ENCODE results near the genes TMEM134 and NUDT8.

GRCh38 chr11:67353639-67354203, 375 bp upstream of the POLD4 start:
- PRO-cap, 4 experiments, result peak in 4 of 4 experiments; most common plus-strand start chr11:67353725 (in 4)
- RAMPAGE, long total RNA, 4 experiments, result no peak in any of the 4 experiments

DNA sequence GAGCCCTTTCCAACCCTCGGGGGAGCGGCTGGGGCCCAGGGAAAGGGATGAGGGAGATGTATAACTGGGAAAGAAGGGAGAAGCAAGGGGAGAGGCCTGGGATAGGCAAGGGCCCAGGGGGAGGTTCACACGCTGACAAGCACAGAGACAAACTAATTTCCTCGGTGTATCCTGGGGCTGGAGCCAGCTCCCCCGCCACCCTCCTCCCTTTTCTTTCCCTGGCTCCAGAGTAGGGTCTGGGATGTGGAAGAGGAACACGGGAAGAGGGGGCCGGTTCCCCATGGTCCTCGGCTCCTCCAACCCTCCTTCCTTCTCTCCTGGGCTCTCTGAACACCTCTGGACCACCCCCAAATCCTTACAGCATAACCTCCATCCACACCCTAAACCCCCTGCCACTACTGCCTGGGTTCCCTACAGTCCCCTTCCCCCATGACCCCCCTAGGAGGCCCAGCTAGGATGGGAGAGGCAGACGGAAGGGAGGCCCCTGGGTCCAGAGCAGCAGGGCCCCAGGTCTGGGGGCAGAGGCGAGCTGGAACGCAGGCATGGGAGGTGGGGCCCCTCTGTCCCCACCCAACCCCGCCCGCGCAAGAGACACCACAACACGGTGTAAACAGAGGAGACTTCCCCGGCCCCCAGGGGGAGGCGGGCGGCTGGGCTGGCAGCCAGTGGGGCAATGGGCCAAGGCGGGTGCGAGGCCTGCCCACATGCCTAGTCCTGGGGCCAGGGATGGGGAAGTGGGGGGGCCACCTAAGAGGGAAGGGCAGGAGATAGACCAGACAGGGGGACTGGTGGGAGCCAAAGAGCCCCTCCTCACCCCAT, 6.6 kb downstream of the CLCF1 start:
- PRO-cap, 4 experiments, result no peak in any of the 4 experiments
- RAMPAGE, long total RNA, 4 experiments, result no peak in any of the 4 experiments

- PRO-cap, 4 experiments, result peak in 4 of 4 experiments; most common plus-strand start chr11:67373205 (in 3); most common minus-strand start chr11:67373124 (in 4)
- RAMPAGE, long total RNA, 4 experiments, result no peak in any of the 4 experiments
These were observed 496 bp downstream of the CLCF1 start for GRCh38 chr11:67372816-67373388.

- PRO-cap, 4 experiments, result no peak in any of the 4 experiments
- RAMPAGE, long total RNA, 4 experiments, result no peak in any of the 4 experiments
These were observed 2.3 kb downstream of the PTPRCAP start for GRCh38 chr11:67434953-67435795.

- PRO-cap, 4 experiments, result peak in 1 of 4 experiments; most common plus-strand start chr11:67439801 (in 1)
- RAMPAGE, long total RNA, 4 experiments, result no peak in any of the 4 experiments
These were observed 1.9 kb upstream of the PTPRCAP start for GRCh38 chr11:67439137-67440023.

- PRO-cap, 4 experiments, result no peak in any of the 4 experiments
- RAMPAGE, long total RNA, 4 experiments, result no peak in any of the 4 experiments
These were observed 543 bp downstream of the CORO1B start for GRCh38 chr11:67442737-67443128.

- PRO-cap, 4 experiments, result peak in 4 of 4 experiments; most common plus-strand start chr11:67469417 (in 4); most common minus-strand start chr11:67469231 (in 4)
- RAMPAGE, long total RNA, 4 experiments, result start-site peak on the minus strand in 3 of 4 experiments, at chr11:67469227-67469254 at its widest, 249 to 348 reads per replicate
These were observed at the start of gene TMEM134 for GRCh38 chr11:67468708-67469625. TMEM134 (minus strand) TSS chr11:67469251.

- PRO-cap, 4 experiments, result no peak in any of the 4 experiments
- RAMPAGE, long total RNA, 4 experiments, result no peak in any of the 4 experiments
These were observed 20.1 kb upstream of the GSTP1 start for GRCh38 chr11:67563428-67564094.

GRCh38 chr11:67584599-67585508, 1.2 kb downstream of the GSTP1 start:
- PRO-cap, 4 experiments, result peak in 1 of 4 experiments; most common minus-strand start chr11:67584868 (in 1)
- RAMPAGE, long total RNA, 4 experiments, result no peak in any of the 4 experiments

GRCh38 chr11:67629646-67630611, at the start of gene NUDT8:
NUDT8 (minus strand) TSS chr11:67629937.
- PRO-cap, 4 experiments, result peak in 4 of 4 experiments; most common plus-strand start chr11:67630492 (in 4); most common minus-strand start chr11:67630170 (in 3)
- RAMPAGE, long total RNA, 4 experiments, result no peak in any of the 4 experiments

DNA sequence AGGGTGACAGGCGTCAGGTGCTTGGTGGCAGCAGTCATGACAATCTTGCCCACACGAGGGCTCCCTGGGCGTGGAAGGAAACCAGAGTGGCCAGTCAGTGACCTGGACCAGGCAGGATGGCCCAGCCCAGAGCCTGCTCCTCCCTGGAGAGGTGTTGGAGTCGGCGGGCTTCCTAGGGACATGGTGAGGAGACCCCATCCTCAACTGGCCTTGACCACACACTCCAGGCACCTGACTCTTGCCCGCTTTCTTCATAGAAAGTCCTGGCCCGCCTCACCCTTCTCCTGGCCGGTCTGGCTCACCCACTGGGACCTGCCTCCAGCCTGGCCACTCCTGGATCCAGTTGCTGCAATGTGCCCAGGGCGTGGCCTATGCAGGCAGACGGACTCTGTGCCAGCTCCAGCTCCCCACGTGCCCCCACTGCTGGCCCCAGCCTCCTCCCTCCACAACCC, 8.8 kb downstream of the ALDH3B2 start:
- PRO-cap, 4 experiments, result no peak in any of the 4 experiments
- RAMPAGE, long total RNA, 4 experiments, result no peak in any of the 4 experiments

GRCh38 chr11:67747147-67747687, 72.8 kb upstream of the ALDH3B2 start:
- PRO-cap, 4 experiments, result no peak in any of the 4 experiments
- RAMPAGE, long total RNA, 4 experiments, result no peak in any of the 4 experiments

DNA sequence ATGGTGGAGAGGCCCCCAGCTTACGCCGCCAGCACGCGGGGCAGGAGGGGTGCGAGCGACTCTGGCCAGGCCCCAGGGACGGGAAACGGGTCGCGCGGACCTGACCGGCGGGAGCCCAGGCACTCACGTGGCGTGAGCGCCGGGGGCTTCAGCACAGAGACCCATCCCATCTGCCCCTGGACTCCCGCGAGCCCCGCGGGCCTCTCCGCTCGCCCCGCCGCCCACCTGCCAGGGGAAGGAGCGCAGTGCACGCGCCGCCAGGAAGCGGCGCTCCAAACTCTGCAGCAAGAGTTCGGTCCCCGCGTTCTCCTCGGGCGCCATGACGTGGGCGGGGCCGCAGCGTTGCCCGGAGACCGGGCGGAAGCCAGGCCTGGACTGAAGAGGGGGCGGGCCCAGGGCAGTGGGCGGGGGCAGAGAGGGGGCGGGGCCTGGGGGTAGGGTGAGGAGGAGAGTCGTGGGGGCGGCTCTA, 130.6 kb upstream of the ALDH3B2 start:
- PRO-cap, 4 experiments, result peak in 4 of 4 experiments; most common minus-strand start position 363 of the sequence (in 3)
- RAMPAGE, long total RNA, 4 experiments, result start-site peak on the minus strand in 4 of 4 experiments, centred at positions 321 to 338 of the sequence, 22 to 39 reads per replicate

DNA sequence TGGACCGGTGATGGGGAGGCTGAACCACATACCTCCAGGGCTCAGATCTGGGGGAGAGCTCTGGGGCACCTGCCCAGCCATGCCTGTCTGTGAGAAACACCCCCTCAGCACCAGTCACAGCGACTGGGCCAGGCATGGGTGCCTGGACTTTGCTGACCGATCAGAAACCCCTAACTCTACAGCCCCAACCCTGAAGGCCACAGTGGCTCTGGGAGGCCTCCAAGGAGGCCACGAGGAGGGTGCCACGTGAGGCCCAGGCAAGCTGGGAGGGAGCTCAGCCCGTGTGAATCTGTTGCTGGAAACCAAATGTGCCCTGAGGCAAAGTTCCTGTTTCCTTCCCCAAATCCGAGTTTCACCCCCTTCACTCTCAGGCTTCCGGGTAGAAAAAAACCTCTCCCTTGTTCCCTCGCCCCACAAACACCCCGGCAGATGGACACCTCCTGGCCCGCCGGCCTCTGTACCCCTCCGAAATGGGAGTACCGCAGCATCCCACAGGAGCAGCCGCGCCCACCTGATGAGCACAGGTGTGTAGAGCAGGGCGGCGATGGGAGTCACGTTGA, 1.3 kb downstream of the UNC93B1 start:
- PRO-cap, 4 experiments, result peak in 4 of 4 experiments; most common plus-strand start position 416 of the sequence (in 2); most common minus-strand start position 291 of the sequence (in 3)
- RAMPAGE, long total RNA, 4 experiments, result start-site peak on the plus strand in 4 of 4 experiments, centred at positions 402 to 415 of the sequence, 27 to 73 reads per replicate

- PRO-cap, 4 experiments, result no peak in any of the 4 experiments
- RAMPAGE, long total RNA, 4 experiments, result no peak in any of the 4 experiments
These were observed 975 bp upstream of the UNC93B1 start for GRCh38 chr11:68004776-68005368.

- PRO-cap, 4 experiments, result peak in 1 of 4 experiments; most common plus-strand start chr11:68011273 (in 1); most common minus-strand start chr11:68011238 (in 1)
- RAMPAGE, long total RNA, 4 experiments, result no peak in any of the 4 experiments
These were observed 986 bp downstream of the ALDH3B1 start for GRCh38 chr11:68011124-68011501.

DNA sequence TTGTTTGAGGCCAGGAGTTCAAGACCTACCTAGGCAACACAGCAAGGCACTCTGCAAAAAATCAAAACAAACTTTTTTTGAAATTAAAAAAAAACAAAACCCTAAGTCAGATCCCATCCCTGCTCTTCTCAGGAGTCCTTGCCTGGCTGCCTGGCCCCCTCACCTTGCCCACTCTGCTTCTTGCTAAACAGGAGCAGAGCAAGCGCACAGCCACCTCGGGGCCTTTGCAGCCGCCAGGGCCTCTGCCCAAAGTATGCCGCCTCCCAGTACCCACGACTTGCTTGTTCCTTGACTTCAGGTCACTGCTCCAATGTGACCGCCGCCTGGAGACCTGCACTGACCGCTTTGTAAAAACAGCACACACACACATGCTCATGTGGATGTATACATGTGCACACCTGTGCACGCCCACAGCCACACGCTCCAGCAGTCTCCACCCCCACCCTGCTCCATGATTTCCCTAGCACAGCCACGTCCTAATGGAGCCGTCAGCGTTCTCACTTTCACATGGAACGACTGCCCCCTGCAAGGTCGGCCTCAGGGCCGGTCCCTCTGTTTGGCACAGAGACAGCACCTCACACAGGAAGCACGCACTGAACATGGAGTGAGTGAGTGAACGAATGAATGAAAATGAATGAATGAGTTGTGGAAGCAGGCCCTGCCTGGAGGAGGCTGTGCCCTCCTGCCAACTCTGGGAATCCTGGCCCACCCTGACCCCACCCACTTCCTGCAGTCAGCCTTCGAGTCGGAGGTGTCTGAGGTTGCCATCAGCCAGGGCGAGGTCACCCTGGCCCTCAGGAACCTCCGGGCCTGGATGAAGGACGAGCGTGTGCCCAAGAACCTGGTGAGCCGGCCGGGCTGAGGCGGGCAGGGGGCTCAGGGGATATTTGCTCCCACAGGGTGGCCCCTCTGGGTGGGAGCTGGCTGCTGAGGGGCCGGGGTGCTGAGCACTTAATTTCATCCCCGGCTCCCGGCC, 8.0 kb downstream of the ALDH3B1 start:
- PRO-cap, 4 experiments, result no peak in any of the 4 experiments
- RAMPAGE, long total RNA, 4 experiments, result no peak in any of the 4 experiments

DNA sequence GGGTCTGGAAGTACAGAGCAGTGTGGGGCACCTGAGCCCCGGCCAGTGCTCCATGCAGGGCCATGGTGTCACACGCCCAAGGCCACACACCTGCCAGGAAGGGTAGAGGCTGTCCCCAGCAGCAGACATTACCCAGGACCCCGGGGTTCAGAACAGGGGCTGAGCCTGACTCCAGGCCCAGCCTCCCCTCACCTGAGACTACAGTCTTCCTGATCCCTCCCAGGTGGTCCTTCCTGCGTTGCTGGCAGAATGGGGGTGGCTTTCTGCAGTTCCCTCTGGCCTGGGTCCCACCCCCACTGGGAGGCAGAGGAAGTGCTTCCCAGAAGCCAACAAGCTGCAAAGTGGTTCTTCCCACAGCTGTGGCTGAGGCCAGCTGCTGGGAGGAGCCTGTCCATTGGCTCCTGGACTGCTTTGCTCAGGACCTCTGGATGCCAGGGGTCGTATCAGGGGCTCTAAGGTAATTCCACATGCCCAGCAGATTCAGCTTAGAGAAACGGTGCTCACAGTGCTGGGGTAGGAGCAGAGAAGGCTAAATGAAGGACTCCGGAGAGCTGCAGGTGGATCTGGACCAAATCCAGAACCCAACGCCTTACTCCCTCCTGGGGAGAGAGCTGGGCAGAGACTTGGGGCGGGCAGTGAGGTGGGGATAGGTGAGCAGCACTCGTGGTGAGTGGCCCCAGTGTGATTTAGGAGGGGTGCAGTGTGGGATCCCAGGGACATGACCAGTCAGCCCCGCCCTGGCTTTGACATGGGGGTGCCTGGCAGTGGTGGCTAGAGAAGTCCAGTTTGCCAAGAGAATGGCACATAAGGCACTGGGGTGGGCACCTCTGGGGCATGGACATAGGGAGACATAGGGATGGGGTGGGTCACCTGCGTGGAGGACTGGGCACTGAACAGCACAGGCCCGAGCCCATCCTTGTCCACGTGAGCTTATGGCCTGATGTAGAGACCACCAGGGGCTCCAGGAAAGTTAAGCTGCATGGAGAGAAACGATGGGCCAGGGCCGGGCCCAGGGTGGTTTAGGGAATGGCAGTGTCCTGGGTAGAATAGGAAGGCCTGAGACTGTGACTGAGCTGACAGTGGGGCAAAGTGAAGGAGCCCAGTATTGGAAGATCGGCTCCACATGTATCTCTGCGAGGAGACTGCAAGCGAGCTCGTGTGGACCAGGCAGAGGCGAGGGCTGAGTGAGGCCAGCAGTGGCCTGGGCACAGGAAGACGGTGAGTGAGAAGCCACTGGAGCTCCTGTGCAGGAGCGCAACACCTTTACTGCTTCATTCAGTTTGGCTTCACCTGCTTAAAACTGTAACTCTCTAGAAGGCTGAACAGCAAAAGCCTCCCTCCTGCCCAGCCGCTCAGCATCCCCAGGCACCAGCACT, 12.9 kb downstream of the TCIRG1 start:
- PRO-cap, 4 experiments, result no peak in any of the 4 experiments
- RAMPAGE, long total RNA, 4 experiments, result no peak in any of the 4 experiments

DNA sequence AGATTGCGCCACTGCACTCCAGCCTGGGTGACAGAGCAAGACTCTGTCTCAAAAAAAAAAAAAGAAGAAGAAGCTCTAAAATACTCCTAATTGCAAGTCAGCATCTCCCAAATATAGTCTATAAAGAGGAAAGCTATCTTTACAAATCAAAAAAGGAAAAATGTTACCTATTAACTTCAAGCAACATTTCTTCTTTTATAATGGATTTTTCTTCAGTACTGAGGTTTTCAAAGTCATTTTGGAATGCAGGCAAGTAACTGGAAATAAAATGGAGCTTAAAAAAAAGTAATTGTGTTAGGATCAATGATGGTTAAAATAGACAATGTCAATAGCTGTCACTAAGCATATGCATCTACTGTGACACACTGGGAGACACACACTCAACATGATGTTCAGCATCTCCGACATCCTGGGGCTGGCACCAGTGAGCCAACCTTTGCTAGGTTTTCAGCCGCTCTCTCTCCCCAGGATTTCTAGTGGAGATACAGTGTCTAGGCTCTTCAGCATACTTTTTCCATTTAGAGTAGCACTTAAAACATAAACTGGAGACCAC, 25.6 kb downstream of the TCIRG1 start:
- PRO-cap, 4 experiments, result no peak in any of the 4 experiments
- RAMPAGE, long total RNA, 4 experiments, result no peak in any of the 4 experiments

DNA sequence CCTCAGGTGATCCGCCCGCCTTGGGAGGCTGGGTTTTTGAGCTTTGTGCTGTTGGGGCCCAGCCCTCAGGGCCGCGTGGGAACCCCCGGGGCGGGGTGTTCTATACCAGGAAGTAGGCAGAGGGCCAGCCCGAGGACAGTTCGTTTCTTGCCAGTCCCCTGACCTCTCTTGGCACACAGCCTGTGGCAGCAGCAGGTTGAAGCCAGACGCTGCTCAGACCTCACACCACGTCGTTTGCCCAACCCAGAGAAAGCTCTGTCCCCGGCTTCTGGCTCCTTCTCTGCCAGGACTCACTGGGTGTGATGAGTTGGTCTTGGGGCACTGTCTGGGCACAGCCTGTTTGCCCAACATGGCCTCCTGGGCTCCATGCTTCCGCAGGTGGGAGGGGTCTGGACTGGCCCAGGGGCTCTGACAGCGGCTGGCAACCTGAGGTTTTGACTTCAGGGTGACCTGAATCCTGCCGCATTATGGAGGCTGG, 25.0 kb upstream of the CHKA start:
- PRO-cap, 4 experiments, result peak in 1 of 4 experiments; most common plus-strand start position 153 of the sequence (in 1)
- RAMPAGE, long total RNA, 4 experiments, result no peak in any of the 4 experiments